ENCODE data around the genes SARS1, EPS8L3 and CSF1.

GRCh38 chr1:109089990-109090480, 529 bp upstream of the TMEM167B start:
- RRBS: 10% methylated on average over 6 of the region's 29 CpGs

GRCh38 chr1:109133923-109134344, 20.0 kb downstream of the ELAPOR1 start:
- RRBS: no CpG with 5 or more reads among the region's 4 CpGs

DNA sequence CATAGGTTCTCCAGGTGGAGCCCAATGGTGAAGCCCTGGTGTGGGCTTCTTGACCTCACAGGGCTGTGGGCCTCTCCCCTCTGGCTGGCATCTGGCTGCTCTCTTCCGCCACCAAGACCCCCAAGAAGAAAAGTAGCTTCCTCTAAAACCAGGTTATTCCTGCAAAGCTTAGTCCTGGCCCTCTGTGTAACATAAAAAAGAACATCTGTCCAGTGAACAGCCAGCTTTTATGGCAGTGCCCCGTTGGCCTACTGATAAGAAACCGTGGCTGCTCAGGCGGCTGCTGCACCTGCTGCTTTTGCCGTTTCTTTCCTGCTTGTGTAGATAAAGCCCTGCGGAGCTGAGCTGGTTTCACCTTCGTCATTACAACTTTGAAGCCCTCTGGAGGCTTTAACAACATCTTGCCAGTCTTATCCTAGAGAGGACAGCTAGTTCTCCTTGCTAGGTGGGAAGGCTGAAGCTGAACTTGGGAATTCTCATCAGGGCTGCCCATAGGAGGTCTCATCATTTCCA, 20.5 kb downstream of the ELAPOR1 start:
- RRBS: no CpG with 5 or more reads among the region's 7 CpGs

GRCh38 chr1:109213684-109214241, at the start of gene SARS1:
TSS of gene SARS1 (plus strand) at chr1:109213918.
- RRBS: 2% methylated on average over 27 of the region's 38 CpGs

- RRBS: 87% methylated on average over 3 of the region's 14 CpGs
These were observed 9.8 kb downstream of the PSRC1 start for GRCh38 chr1:109273072-109273574.

DNA sequence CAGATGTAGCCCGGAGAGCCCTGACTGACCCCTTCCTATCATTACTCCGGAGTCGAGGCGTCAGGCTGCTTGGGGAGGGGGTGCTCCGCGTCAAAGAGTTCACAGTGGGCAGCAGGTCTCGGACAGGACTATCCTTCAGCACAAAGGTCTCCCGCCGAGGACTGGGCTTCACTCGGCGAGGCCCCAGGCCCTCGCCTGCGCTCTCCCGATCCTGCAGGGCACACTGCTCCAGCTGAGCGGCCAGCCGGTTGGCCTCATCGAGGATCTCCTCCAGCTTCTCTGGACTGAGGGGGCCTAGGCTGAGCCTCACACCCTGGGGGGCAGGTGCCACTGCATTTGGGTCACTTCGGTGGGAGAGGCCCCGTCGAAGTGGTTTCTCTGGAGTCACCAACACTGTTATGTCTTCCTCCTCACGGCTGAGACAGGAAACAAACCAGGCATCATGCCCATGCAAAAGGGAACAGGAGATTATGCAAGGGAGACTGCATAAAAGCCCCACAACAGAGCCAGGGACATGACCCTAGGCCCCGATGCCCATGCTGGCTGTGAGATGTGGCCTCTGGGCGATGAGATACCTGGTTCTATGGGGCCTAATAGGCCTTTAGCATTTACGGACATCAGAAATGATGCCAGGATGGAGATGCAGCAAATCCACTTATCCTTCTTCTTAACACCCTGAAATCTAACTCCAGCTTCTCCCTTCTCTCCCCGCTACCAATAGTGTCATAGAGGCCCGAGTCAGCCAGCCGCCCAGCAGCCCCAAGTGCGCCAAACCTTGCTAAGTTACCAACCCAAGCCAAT, 1.1 kb downstream of the PSRC1 start:
- RRBS: no CpG with 5 or more reads among the region's 28 CpGs

DNA sequence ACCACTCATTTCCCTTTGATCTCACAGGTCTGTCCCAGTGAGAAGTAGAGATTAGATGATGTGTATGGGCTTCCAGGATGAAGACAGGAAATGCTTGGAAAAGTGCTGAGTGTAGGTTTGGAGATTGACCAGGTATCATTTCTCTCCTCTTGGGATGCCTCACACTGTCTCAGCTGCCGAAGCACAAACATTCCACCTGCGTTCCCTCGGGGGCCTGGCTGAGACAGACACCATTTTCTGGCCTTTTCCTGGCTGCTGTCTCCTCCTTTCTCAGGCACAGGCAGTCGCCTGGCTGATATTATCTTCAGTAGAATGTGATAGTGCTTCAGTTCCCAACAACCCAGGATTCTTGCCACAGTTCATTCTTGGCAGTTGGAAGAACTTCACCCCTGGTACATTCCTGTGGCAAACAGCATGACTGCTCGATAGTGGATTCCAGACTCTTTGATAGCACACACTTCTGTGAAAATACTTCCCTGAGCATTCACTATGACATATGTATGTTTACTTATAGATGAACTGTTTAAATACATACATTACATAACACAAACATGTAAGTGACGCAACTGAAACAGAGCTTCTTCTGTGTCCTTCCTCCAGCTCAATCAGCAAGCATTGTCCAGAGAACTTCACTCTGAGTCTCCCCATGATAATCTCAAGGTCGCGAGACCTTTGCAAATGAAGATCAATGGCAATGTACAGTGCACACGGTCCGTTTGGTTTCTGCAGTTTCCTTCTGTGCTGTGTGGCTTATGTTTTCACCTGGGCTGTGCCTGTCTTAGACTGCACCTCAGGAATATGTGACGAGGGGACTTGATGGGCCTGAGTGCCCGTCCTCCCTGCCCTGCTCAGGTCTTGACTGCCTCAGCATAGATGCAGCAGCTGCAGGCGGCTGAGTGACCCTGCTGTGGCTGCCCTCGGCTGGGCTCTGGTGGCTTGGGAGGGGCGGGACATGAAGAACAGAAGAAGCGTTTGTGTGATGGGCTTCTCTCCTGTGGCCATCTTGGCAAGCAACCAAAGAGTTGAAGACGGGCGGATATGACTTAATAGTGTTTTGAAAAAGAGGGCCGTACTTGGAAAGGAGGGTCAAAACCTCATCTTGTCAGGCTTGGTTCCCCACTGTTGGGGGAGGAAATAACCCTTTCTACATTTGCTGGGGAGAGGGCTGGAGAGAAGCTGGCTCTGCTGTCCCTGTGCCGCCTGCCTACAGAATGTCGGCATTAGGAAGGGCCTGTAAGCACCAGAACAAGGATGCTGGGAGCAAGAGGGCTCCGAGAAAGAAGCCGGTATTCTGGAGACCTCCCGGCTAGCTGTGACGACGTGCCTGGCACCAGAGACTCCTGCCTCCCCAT, 7.4 kb downstream of the MYBPHL start:
- RRBS: no CpG with 5 or more reads among the region's 26 CpGs

DNA sequence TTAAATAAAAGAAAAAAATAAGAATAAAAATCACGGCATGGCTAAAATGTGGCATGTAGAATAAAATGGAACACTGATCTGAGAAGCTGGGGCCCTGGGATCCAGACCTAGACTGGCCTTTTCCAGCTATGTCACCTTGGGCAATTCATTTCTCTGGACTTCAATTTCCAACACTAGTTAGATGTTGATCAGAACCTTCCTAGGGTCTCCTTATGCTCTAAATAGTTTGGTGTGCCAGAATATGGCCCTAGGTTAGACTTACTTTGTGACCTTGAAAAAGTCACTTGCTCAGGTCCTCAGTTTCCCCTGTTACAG, 1.3 kb downstream of the SYPL2 start:
- RRBS: no CpG with 5 or more reads among the region's 1 CpG

GRCh38 chr1:109531808-109532178, 7.9 kb upstream of the GPR61 start:
- RRBS: 67% methylated on average over 3 of the region's 9 CpGs

- RRBS: no CpG with 5 or more reads among the region's 14 CpGs
These were observed 8.9 kb downstream of the AMPD2 start for GRCh38 chr1:109628494-109628937.

GRCh38 chr1:109763763-109764173, at the start of gene EPS8L3:
TSS of gene EPS8L3 (minus strand) at chr1:109763923.
- RRBS: 86% methylated on average over 2 of the region's 7 CpGs

DNA sequence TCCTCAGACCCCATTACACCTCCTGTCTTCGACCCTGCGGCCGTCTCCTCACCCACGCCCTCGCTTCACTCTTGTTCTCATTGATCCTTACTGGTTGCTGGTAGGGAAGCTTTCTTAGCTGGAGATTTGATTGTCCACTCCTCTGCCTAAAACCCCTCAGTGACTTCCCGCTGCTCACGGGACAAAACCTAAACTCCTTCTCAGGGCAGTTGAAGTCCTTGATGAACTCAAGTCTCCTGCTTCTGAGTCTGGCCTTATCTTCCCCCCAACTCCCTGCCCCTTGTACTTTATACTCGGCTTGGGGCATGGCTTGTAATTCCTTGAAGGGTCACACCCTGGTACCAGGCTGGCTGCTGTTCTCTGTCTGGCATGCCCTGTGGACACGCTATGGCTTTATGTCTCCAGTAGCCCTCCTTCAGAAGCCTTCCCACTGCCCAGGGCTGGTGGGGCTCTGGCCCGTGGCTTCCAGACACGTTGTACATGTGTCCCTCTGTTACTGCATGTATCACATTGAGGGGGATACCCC, 2.4 kb upstream of the EPS8L3 start:
- RRBS: no CpG with 5 or more reads among the region's 11 CpGs

DNA sequence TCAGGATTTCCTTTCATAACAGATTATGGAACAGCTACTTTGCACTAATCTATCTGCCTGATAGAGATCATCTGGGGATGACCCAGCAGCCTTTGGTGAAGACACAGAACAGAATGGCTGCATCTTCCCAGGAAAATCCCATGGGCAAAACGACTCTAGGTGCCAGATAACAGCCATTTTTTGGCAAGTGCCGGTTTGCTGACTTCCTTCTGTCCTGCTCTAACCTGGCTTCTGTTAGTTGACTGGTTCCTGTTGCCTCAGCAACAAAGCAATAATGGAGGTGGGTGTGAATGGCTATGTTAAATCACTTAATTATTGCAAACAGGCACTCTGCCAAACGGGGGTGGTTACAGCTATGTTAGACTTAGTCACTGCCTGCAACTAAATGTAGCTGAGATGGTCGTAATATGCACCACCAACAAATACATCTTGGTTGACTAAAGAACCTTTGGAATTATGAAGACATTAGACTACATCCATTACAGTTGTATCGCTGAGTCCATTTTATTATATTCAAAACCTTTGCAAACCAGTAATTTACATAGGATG, 30.1 kb upstream of the EPS8L3 start:
- RRBS: no CpG with 5 or more reads among the region's 5 CpGs

DNA sequence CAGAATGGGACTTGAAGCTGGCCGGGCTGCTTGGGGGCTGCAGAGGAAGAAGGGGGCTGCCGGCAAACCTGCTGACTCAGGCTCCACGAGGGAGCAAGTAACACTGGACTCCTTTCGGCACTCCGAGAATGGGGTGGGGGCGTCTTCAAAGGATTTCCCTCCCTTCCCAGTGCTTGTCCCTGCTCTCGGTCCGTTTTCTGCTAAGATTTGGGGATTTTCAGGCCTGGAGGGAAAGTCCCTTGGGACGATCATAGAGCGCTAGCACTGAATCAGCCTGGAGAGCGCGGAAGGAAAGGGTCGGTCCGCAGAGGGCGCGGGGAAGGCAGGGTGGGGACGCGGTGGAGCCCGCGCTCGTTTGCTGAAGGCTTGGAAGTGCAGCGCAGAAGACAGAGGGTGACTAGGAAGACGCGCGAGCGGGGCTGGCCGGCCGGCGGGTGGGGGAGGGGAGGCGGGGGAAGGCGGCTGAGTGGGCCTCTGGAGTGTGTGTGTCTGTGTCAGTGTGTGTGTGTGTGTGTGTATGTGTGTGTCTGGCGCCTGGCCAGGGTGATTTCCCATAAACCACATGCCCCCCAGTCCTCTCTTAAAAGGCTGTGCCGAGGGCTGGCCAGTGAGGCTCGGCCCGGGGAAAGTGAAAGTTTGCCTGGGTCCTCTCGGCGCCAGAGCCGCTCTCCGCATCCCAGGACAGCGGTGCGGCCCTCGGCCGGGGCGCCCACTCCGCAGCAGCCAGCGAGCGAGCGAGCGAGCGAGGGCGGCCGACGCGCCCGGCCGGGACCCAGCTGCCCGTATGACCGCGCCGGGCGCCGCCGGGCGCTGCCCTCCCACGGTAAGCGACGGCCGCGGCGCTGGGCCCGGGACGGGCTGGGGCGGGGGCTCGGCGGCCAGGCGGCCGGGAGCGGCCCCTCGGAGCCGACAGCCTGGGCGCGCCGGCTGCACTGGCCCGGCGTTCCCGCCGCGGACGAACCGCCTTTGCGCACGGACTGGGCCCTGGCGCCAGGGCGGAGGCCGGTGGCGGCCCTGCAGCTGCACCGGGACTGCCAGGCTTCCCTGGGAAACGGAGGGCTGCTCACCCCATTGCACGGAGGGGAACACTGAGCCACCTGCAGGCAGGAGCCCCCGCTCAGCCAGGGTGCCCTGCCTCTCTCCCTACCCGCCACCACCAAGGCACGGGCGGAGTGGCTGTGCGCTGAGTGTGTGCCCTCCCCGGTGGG, at the start of gene CSF1:
CSF1 (plus strand) TSS at position 610 of the 1,208 bp plus-strand sequence.
- RRBS: 3% methylated on average over 54 of the region's 105 CpGs

DNA sequence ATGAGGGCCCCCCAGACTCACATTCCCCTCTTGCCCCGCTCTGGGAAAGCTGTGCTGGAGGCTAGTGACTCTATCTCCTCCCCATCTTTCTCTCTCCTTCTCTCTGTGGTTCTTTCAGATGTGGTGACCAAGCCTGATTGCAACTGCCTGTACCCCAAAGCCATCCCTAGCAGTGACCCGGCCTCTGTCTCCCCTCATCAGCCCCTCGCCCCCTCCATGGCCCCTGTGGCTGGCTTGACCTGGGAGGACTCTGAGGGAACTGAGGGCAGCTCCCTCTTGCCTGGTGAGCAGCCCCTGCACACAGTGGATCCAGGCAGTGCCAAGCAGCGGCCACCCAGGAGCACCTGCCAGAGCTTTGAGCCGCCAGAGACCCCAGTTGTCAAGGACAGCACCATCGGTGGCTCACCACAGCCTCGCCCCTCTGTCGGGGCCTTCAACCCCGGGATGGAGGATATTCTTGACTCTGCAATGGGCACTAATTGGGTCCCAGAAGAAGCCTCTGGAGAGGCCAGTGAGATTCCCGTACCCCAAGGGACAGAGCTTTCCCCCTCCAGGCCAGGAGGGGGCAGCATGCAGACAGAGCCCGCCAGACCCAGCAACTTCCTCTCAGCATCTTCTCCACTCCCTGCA, 12.5 kb downstream of the CSF1 start:
- RRBS: no CpG with 5 or more reads among the region's 11 CpGs

DNA sequence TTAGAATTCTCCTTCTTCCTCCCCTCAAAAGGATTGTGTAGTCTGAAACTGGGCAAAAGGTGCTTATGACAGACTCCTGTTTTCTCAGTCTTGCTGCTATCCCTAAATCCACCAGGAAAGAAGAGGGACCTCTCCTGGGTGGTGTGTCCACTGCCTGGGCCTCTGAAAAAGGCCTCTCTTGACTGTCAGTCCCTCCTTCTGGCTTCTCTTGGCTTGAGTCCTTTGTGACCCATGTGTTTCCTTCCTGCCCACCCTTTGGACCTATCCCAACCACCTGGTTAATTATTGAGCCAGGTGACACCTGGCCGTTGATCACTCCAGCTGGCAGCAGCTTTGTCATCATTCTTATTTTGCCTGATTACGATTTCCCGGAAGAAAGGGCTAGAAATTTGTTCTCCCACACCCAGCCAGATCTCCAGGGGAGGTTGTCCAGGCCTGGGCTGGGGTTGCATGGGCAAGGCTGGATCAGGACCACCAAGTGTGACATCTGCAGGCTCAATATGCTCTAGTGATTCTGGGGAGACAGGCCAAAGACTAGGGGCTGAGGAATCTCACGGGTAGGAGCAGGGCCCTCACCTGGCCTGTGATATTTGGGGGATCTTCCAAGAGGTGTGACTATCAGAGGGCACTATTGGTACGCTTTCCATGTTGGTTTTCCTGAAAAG, 24.8 kb downstream of the CSF1 start:
- RRBS: no CpG with 5 or more reads among the region's 5 CpGs

DNA sequence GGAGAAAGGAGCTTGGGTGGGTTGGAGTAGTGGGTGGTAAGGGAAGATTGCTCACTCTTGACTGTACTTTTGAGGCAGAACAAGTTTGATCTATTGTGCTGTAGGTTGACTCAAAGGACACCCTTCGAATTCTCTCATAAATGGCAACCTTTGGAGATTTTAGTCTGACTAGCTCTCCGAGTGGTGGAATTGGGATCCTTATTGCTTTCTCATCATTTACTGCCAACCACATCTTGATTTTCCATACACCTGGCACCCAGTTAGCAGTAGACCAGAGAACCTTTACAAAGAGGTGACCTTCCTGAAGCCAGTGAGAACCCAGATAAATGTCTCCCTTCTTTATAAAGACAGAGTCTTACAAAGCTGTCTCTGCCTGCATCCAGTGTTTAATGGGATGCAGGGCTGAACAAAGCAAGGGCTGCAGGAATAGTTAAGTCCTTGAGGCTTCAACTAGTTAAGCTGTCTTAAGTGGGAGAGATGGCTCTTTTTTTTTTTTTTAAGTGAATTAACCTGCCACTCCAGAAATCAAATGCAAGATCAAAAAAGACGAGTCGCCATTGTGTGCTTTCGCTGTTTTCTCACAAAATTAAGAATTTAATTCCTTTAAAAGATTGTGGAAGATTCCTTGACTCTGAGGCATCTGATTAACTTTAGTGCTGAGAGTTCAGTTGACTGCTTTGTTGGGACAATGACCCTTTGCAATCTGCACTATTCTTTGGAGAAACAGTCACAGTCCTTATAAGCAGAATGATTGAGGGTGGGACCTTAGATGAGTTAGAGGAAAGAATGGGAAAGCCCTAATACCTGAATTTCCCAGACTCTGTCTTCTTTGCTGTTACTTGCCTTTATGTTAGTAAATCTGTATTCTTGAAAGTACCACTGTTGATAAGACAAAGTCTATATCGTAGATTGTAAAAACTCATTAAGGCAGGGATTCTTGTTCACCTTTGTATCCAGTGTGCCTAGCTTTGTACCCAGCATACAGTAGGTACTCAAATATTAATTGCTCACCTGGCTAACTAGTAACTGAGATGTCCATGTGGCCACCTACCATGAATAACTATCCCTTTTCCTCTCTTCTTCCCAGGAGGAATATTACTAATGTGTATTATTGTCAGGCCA, 1.6 kb downstream of the AHCYL1 start:
- RRBS: no CpG with 5 or more reads among the region's 6 CpGs

DNA sequence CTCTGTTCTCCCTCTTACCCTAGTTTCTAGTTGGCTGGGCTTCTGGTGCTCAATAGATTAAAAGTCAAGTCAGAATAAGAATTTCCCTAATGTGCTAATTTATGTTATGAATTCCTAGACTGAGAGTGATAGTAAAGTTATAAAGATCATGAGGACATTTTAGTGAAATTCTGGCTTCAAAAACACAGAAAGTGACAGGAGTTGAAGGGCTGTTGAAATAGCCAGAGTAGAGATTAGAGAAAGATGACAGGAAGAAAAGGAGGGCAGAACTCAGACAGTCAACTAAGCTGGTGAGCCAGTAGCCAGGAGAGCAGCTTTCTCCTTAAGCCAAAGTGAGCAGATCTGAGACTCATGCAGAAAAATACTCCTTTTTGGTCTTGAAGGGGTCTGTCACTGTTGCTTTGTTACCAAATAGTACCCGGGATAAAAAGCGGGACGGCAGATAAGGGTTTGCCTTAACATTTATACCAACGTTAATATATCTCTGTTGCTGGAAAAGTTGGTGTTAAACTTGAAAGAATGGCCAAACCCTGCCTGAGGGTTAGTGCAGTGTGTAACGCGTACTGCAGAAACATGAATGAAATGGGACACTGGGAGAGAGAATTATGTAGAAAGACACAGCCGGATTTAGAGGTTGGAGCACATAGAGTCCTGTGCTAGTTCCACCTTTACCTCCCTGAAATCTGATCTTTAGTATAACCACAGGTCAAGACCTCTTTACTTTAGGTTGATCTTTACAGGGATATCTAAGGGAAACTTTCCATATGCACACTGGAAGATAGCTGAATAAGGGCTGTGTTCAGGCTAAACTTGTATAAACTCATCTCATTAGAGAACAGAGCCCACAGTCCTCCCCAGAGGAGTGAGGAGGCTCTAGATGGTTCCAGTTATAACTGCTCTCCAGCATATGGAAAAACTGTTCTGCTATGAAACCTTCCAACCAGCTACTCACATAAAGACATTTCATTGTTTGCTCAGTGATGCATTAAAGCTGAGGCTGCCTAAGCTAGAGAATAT, 12.9 kb downstream of the AHCYL1 start:
- RRBS: no CpG with 5 or more reads among the region's 7 CpGs

DNA sequence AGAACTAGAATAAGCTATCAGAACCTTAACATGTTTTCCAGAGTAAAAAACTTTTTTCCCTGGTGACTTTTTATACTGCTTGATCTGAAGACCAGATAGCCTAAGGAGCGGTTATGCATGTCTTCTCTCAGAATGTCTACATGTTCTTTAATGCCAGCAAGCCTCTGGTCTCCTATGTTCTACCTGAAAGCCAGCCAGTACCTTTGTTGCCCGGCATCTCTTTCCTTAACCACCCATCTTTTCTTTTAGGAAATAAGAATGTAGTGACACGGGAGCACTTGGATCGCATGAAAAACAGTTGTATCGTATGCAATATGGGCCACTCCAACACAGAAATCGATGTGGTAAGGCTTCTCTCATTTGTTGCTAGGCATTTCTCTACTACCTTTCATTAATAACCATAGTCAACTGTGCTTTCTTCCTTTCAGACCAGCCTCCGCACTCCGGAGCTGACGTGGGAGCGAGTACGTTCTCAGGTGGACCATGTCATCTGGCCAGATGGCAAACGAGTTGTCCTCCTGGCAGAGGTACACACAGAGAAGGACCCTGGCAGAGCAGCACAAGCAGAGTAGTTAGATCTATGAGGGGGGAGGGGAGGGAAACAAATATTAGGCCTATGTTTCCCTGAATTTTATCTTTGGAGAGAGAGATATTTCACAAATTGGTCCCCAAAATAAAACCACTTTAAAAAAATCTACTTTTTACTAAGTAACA, 16.1 kb upstream of the STRIP1 start:
- RRBS: no CpG with 5 or more reads among the region's 12 CpGs

- RRBS: no CpG with 5 or more reads among the region's 6 CpGs
These were observed 4.8 kb upstream of the STRIP1 start for GRCh38 chr1:110029579-110029987.

All from mononuclear cell (primary cell).